Prostate gland (tissue), 2 donors: ENCODE measurements around the gene STX1A.

- PRO-cap: no peak
- RAMPAGE, long total RNA, 2 experiments: no peak in any of the 2 experiments
These were observed 16.5 kb downstream of the BUD23 start for GRCh38 chr7:73699760-73700404.

- PRO-cap: no peak
- RAMPAGE, long total RNA, 2 experiments: no peak in any of the 2 experiments
These were observed 12.3 kb downstream of the STX1A start for GRCh38 chr7:73707106-73707683.

GRCh38 chr7:73719416-73719922 is at the start of gene STX1A:
Gene STX1A, minus strand, starts transcription at chr7:73719669.
- PRO-cap: unidirectional peak, minus-strand start at chr7:73719669
- RAMPAGE, long total RNA, 2 experiments: start-site peak on the minus strand in 2 of 2 experiments, at chr7:73719629-73719676 at its widest, 24 to 32 reads per replicate

GRCh38 chr7:73740746-73741286 is 2.2 kb upstream of the ABHD11 start:
- PRO-cap: no peak
- RAMPAGE, long total RNA, 2 experiments: no peak in any of the 2 experiments

GRCh38 chr7:73796797-73797104 is 26.7 kb upstream of the CLDN3 start:
- PRO-cap: no peak
- RAMPAGE, long total RNA, 2 experiments: no peak in any of the 2 experiments

GRCh38 chr7:73833229-73834135 is 2.7 kb downstream of the CLDN4 start:
- PRO-cap: unidirectional peak, minus-strand start at chr7:73833431
- RAMPAGE, long total RNA, 2 experiments: no peak in any of the 2 experiments

GRCh38 chr7:73991971-73992554 is 35.9 kb upstream of the ELN start:
- PRO-cap: no peak
- RAMPAGE, long total RNA, 2 experiments: no peak in any of the 2 experiments

- PRO-cap: unidirectional peak, plus-strand start at chr7:74043351
- RAMPAGE, long total RNA, 2 experiments: start-site peak on the plus strand in 1 of 2 experiments, at chr7:74043379-74043905 at its widest, 8 reads per replicate
These were observed 15.3 kb downstream of the ELN start for GRCh38 chr7:74042948-74044067.

GRCh38 chr7:74097824-74098613 is 14.4 kb downstream of the LIMK1 start:
- PRO-cap: no peak
- RAMPAGE, long total RNA, 2 experiments: no peak in any of the 2 experiments

DNA sequence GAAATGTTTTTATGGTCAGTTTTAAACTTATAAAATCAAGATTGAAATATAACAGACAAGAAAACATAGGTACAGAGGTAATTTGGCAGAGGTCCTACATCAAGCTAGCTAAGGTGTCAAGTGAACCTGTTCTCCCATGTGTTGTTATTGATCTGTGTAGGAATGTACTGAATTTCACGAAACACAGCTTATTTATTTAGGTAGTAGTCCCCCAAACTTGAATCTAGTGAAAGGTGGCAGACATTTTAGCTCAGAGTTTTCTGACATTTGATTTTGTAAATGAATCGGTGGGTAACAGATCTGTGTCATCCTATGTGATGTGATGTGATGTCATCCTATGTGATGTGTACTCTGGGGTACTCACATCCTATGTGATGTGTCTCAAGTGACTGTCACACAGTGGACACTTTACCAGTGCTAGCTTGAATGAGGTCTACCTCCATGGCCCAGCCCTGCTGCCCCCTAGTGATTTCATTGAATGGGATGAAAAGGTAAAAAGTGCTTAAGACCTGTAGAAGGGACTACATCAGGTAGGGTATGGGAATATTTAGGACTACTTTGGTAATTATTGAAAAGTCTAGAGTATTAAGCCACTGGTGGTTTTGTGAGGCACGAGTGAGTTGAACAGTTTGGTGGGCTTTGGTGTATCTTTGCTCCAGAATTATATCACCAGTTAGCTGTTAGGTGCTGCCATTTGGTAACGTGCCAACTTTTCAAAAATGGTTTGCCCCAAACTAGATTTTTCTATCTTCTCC is 9.5 kb downstream of the EIF4H start:
- PRO-cap: no peak
- RAMPAGE, long total RNA, 2 experiments: no peak in any of the 2 experiments

GRCh38 chr7:74210490-74210892 is 685 bp downstream of the LAT2 start:
- PRO-cap: no peak
- RAMPAGE, long total RNA, 2 experiments: no peak in any of the 2 experiments

GRCh38 chr7:74272324-74273073 is 16.7 kb upstream of the CLIP2 start:
- PRO-cap: bidirectional peak, plus-strand start at chr7:74272553, minus-strand start at chr7:74272447
- RAMPAGE, long total RNA, 2 experiments: no peak in any of the 2 experiments

GRCh38 chr7:74350683-74351167 is 61.5 kb downstream of the CLIP2 start:
- PRO-cap: no peak
- RAMPAGE, long total RNA, 2 experiments: no peak in any of the 2 experiments

DNA sequence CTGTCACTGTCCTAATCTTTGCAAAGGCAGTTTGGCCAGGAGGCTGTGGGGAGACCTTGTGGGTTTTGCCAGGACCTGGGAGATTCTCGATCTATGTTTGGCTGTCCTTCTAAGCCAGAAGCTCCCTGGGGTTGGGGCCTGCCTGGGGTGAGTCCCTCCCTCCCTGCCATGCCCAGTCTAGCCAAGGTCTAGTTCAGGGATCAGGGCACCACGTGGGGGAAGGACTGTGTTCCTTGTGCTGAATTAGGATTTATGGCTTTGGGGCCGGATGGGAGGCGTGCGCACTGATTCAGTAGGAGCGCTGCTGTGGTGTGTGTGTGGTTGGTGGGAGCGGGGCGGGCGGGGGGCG is 816 bp upstream of the GTF2IRD1 start:
- PRO-cap: bidirectional peak, plus-strand start at position 253 of the sequence, minus-strand start at position 306 of the sequence
- RAMPAGE, long total RNA, 2 experiments: no peak in any of the 2 experiments

DNA sequence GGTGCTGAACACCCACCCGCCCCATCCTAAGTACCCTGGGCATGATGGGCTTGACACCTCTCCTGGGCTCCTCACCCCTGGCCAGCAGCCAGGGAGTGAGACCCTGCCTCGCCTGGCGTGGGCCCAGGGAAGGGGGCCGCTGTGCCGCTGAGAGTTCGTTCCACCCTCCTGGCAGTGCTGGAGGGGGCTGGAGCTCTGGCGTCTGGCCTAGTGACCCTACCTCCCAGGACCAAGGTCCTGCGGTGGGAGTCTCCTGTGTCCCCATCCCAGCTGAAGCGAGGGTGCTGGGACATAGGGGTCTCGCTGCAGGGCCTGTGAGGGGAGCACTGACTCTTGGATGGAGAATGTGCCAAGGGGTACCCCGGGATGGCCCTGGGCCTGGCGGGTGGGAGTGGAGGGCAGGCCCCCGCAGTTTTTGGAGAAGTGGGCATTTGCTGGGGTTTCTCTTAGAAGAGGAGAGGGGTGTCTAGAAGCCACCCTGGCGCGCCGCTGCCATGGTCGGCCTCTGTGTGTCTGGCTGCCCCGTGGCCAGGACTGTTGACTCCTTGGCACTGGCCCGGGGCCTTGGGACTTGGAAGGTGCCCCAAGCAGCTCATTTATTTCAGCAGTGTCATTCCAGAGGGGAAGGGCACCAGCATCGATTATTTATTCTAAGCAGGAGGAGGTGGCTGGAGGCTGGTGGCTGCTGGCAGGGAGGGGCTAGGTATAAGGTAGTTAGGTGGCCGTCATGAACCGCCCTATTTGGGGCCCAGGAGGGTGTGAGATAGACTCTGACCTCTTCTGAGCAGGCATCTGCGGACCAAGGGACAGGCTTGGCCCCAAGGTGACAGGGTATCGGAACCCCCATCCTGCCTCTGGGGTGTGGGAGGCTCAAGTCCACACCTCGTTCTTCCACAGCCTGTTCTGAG is 1.4 kb downstream of the GTF2IRD1 start:
- PRO-cap: bidirectional peak, plus-strand start at position 648 of the sequence, minus-strand start at position 539 of the sequence
- RAMPAGE, long total RNA, 2 experiments: no peak in any of the 2 experiments

GRCh38 chr7:74604259-74604810 is 53.2 kb upstream of the GTF2I start:
- PRO-cap: unidirectional peak, plus-strand start at chr7:74604593
- RAMPAGE, long total RNA, 2 experiments: no peak in any of the 2 experiments

- PRO-cap: no peak
- RAMPAGE, long total RNA, 2 experiments: no peak in any of the 2 experiments
These were observed 1.9 kb upstream of the GTF2I start for GRCh38 chr7:74655650-74655989.

- PRO-cap: no peak
- RAMPAGE, long total RNA, 2 experiments: no peak in any of the 2 experiments
These were observed 2.3 kb downstream of the GTF2I start for GRCh38 chr7:74659688-74660345.

- PRO-cap: no peak
- RAMPAGE, long total RNA, 2 experiments: no peak in any of the 2 experiments
These were observed 11.6 kb upstream of the NCF1 start for GRCh38 chr7:74762203-74762545.

- PRO-cap: no peak
- RAMPAGE, long total RNA, 2 experiments: no peak in any of the 2 experiments
These were observed 44.8 kb downstream of the RCC1L start for GRCh38 chr7:75028679-75029346.